Fibroblast of villous mesenchyme (primary cell): ENCODE data around the genes NTRK3, MRPL46, MRPS11 and PLIN1.

- CAGE, long polyA plus RNA = no peak
These were observed 540.4 kb downstream of the AGBL1 start for GRCh38 chr15:86620029-86620436.

GRCh38 chr15:87463942-87464266 lies 792.6 kb downstream of the NTRK3 start:
- CAGE, long polyA plus RNA = no peak

DNA sequence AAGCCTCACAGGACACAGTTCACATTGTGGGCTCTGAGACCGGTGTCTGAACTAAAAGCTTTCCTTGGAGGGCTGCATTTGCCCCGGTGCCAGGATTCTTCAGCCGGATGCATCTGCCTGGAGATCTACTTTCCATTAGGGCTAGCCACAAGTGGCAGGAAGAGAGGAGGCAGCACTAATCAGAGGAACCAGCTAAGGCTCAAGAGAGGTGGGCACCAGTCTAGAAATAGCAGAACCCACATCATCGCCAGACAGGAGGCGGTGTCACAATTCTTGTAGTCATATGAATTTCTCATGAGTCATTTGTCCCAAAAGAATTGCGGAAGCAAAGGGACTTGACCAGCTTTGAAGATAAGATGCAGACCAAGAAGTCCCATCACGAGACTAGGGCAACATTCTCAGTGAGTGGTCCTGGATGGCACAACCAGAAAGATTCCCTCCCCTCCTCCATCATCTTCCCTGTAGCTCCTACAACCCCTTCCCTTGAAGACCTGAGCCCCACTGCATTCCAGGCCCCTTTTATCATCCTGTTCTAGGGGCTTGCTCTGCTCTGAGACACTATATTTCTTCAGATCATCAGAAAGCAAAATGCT lies 353.5 kb downstream of the NTRK3 start:
- CAGE, long polyA plus RNA = no peak

GRCh38 chr15:87944694-87945330 lies 311.7 kb downstream of the NTRK3 start:
- CAGE, long polyA plus RNA = no peak

DNA sequence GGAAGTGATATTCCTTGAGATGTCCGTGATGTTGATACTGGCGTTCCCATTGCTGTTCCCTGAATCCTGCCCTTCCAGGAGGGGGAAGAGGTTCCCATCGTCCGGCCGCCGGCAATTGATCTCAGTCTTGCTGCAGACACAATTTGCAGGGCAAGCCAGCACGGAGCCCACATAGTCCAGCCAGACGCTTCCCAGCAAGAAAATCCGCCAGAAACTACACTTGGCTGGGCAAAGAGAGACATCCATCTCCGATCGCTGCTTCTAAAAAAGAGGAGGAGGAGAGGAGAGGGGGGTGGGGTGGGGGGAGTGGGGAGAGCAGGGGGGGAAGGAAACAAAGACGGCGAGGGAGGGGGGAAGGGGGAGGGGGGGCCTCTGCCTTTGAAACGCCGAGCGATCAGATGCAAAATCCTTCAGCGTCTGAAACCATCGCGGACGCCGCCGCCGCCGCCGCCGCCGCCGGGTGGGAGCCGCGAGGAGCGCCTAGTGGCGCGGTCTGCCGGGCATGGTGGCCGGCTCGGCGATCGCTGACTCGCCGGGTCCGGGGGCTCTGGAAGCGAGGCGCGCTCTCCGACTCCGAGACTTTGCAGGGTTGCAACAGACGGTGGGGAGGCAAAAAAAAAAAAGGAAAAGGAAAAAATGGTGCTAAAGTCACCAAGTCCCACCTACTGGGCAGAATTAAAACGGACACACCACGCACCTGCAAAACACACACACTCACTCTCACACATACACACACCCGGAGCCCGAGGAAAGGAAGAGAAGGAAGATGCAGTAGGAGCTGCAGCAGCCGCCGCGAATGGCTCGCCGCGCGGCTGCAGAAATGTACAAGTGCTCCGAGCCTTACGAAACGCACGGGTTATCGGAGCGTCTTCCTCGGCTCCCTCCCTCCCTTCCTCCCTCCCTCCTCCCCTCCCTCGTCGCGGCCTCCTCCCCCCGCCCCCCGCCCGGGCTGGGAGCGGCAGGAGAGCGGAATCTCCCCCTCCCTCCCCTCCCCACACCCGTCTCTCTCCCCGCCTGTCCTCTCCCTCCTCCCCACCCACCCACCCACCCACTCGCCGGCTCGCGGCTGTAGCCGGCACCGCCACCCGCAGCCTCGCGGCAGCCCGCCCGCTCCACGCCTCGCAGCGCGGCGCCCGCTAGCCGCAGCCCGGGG lies at the start of gene NTRK3:
Gene NTRK3, minus strand, starts transcription at position 832 of the 1,153 bp plus-strand sequence.
- CAGE, long polyA plus RNA = no peak

DNA sequence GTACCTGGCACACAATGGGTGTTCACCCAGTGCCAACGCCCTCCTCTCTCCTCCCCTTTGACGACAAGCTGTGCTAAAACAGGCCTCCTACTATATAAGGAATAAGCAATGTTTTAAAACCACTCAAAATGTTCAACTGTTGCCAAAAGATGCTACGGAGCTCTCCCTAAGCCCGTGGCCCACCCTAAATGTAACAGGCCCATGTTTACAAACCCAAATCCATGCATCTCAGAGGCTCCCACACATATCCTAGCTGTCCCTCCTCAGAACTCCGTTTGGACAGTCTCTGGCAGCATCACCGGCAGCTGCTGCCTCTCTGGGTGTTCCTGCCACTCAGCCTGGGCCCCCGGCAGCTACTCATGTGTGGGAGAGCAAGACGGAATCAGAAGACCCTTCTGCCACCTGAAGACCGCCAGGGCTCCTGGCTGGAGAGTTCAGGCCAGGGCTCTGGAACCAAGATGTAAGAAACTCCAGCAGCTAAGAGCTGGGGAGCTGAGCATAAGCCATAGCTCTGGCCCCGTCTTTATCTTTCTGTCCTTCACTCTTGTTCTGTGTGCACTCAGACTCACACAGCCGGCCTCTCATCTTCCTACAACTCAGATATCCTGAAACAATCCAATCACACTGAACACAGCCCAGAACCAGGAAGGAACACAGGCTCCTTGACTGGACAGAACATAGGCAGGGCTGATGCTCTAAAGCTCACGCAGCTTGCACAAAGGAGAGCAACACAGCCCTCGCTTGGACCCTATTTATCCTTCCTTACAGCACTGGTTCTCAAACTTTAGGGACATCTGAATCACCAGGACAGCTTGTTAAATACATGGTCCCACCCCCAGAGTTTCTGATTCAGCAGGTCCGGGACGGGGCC lies 65.4 kb downstream of the MRPL46 start:
- CAGE, long polyA plus RNA = no peak

DNA sequence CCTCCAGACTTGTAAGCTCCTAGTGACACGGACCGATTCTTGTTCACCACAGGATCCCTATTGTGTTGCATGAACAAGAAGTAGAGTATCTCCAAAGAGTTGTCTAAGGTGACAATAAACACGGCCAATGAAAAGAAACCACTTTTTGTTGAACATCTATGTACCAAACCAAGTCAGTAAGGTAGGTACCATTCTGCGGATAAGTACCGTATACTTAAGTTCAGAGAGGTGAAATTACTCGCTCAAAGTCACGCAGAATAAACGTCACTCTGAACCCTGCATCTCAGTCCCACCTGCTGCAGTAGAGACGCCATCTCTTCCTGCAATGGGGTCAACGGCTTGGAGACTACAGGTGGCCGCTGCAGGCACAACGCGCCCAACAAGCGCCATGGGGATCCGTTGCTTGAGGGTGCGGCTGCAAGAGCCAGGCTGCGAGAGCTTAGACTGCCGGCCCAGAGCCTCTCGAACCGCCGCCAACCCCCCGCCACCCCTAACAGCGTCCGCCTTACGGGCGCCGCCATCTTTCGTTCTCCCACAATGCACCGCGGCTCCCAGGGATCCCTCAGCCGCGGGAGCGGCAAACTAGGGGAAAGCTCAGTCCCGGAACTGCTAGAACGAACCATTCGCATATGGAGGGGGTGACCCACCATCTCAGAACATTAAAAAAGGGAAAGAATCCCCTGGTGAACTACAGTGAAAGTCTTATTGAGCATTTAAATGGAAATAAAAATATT lies at the start of gene MRPL46:
Gene MRPL46, minus strand, starts transcription at position 532 of the 734 bp plus-strand sequence.
- CAGE, long polyA plus RNA = no peak

DNA sequence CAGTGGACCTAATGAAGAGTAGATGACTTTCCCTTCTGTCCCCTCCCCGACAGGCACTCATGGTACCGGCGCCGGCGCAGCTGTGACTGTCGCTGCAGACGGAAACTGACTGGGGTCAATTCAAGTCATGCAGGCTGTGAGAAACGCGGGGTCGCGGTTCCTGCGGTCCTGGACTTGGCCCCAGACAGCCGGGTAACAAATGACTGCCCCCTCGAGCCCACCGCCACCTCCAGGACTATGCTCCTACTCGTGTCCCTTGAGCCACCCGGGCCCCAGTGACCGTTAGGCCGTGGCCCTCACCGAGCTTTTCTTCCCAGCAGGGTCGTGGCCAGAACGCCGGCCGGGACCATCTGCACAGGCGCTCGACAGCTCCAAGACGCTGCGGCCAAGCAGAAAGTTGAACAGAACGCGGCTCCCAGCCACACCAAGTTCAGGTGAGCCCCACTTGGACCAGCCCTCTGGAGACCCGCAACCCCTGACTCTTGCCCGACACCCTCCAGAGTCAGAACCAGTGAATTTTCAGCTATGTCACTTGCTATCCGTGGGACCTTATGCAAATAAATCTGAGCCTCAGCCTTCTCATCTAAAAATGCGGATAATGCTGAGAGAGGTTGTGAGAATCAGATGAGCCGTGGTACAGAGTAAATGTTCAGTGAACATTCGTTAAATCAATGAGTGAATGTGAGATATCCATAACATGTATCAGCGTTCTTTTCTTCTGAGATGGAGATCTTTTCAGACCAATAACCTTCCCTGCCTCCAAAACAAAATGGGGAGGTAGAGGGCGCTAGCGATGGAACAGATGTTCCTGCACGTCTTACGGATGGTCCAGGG lies at the start of gene MRPS11:
Gene MRPS11, plus strand, starts transcription at position 118 of the 834 bp plus-strand sequence.
- CAGE, long polyA plus RNA = start-site peak on the plus strand centred at position 119 of the sequence, 45 bp wide, 479 and 277 reads in 2 replicates

DNA sequence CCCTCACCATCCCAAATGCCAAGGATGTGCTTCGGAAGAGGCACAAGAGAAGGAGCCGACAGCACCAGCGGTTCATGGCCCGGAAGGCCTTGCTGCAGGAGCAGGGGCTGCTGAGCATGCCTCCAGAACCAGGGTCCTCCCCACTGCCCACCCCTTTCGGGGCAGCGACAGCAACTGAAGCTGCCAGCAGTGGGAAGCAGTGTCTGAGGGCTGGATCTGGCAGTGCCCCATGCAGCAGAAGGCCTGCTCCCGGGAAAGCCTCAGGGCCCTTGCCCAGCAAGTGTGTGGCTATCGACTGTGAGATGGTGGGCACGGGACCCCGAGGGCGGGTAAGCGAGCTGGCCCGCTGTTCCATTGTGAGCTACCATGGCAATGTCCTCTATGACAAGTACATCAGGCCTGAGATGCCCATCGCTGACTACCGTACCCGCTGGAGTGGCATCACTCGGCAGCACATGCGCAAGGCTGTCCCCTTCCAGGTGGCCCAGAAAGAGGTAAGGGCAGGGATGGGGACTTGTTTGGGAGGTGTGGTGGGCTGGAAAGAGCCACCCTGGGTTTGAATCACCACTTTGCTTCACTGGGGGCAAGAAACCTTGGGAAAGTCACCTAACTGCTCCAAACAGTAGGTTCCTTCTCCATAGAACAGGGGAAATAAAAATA lies 5.2 kb downstream of the AEN start:
- CAGE, long polyA plus RNA = no peak

DNA sequence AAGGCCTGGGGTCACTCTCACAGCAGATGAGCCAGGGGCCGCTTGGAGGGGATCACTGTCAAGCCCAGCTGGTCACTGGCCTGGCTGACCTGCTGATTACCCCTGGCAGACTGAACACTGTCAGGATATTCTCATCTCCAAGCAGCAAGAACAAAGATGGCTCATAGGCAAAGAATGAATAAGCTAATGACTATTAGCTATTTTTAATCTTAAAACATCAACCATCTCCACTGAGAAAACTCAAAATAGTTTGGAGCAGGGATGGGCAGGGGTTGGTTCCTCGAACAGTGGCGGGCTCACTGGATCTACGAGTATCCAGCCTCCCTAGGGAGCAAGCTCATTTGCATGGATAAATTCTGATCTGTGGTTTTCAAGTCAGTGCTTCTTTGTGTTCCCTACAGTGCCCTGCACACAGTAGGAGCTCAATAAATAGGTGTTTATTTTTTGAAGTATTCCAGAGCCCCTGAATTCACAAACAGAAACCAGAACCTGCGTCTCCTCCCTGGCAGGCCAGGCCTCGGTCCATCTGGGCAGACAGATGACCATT lies 64.3 kb upstream of the ACAN start:
- CAGE, long polyA plus RNA = no peak

DNA sequence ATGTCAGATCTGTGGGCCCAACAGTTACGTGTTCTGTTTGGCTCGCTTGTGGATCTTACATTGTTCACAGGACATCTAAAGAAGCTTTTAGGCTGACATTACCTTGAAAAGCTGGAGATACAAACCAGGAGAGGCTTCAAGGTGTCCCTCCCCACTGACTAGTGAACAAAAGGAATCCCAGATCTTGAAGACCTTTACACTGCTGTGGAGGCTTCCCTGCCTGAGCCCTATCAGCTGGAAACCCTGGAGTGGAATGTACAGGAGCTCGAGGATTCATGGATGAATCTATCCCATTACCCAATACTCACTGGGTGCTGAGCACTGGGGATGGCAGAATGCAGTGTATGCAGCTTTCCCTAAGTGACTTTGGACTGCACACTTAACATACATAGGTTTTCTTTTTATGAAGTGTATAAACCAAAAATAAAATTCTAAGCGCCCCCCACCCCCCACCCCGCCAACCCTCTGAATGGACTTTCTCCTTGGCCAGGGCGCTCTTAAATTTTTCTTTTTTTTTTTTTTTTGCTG lies 82.3 kb upstream of the MFGE8 start:
- CAGE, long polyA plus RNA = no peak

DNA sequence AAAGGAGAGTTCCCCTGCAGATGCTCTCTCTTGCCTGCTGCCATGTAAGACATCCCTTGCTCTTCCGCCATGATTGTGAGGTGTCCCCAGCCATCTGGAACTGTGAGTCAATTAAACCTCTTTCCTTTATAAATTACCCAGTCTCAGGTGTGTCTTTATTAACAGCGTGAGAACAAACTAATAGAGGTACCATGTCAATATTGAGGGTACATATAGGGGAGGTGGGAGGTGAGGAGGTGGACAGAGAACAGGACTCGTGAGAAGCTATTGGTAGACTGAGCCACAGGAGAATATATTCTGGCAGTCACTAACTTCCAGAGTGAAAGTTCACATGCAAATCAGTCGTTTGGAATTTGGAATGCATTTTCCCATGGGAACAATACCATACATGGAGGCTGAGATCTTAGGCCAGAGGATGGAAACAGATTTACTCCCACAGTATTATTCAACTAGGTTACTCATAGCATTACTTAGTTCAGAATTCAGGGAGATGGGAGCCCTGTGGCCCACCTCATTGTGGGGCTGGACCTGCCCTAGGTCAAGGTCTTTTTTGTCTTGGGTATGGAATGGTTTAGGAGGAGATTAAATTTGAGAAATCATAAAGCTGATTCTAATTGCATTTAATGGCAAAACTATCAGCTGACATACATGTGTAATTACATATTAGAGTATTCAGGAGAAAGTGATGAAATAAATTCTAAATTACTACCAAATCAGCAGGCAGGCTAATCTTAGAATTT lies 36.4 kb upstream of the ABHD2 start:
- CAGE, long polyA plus RNA = no peak

DNA sequence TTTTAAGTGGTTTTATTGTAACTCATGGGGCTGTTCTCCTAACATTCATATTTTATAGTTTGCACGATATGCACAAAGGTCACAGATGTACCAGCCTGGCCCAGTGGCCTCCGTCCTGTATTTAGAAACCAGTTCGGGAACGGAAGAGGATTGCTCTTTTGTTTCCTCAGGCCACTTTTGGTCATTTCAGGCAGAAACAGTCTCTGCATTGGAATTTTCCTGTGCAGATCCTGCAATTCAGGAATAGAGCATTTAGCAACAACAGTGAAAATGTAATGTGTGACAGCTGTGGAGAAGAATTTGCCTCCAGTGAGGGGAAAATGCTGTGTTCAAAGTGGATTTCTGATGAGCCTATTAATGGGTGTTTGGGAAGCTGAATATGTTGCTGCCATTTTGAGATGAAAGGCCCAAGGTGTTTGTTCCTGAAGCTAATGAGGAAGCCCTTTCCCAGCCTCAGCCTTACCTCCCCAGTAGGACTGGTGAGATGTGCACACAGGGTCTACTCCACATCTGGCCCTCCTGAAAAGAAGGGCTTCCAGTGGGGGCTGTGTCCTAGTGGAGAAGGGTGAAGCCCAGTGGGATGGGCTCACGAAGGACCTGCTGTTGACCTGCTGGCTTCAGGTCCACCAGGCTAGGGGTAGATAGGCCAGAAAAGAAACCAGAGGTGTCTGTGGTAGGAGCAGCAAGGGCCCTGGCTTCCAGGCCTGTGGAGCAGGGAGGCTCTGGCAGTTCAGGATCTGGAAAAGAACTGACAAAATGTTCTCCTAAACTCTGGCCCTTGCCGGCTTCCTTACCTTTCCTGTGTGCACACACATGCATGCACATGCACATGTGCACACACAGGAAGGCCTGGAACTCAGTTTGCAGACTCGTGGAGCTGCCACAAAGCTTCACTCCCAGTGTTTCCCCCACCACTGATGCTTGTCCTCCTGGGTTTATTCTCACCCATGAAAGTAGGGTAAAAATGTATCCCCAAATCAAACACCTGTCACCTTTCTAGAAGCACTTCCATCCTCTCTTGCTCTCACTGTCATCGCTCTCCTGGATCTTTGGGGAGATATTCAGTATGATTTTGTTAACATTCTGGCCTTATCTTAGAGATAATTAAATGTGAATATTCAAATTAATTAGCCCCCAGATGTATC lies 49.5 kb downstream of the ABHD2 start:
- CAGE, long polyA plus RNA = no peak

- CAGE, long polyA plus RNA = no peak
These were observed 45.6 kb downstream of the RLBP1 start for GRCh38 chr15:89175699-89176239.

DNA sequence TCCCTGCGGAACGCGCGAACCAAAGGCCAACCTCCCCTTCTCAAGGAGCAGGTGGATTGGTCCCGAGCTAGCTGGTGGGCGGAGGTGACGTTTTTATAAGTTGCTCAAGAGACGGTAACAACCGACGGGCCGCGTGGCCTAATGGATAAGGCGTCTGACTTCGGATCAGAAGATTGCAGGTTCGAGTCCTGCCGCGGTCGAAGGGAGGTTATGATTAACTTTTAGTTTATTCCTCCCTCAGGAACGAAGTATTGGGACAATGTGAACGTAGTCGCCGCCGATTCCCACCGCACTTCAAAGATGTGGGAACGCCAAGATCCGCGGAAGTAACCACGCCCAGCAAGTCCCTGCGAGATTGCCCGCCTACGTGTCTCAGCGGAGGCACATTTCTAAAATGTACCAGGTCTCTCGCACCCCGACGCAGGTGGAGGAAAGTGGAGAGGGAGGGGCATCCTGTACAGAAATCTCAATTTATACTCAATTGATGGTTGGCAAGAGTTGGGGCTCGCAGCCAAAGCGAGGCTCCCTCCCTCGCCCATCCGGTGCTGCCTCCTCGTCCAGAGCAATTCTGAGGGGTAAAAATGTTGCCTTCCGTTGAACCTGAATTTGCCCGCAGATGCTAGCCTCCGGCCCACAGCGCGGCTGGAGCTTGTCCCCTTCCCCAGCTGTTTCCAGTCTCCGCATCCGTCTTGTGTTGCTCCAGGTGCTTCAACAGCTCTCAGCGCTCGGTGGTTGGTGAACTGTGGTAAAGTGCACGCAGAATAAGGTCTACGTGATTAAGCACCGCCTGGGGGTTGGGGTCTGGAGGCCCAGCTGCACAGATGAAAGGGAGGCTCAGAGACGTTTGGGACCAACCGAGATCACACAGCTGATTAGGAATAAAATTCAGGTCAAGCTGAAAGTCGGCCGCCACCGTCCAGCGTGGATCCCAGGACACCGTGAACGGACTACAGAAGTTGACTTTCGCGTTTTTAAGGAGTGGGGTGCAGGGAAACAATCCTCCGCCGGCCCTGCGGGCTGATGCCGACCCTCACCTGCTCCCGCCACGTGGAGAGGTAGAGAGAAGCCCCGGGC lies 659 bp upstream of the POLG start:
- CAGE, long polyA plus RNA = no peak

- CAGE, long polyA plus RNA = no peak
These were observed 32.7 kb upstream of the POLG start for GRCh38 chr15:89367231-89367856.

DNA sequence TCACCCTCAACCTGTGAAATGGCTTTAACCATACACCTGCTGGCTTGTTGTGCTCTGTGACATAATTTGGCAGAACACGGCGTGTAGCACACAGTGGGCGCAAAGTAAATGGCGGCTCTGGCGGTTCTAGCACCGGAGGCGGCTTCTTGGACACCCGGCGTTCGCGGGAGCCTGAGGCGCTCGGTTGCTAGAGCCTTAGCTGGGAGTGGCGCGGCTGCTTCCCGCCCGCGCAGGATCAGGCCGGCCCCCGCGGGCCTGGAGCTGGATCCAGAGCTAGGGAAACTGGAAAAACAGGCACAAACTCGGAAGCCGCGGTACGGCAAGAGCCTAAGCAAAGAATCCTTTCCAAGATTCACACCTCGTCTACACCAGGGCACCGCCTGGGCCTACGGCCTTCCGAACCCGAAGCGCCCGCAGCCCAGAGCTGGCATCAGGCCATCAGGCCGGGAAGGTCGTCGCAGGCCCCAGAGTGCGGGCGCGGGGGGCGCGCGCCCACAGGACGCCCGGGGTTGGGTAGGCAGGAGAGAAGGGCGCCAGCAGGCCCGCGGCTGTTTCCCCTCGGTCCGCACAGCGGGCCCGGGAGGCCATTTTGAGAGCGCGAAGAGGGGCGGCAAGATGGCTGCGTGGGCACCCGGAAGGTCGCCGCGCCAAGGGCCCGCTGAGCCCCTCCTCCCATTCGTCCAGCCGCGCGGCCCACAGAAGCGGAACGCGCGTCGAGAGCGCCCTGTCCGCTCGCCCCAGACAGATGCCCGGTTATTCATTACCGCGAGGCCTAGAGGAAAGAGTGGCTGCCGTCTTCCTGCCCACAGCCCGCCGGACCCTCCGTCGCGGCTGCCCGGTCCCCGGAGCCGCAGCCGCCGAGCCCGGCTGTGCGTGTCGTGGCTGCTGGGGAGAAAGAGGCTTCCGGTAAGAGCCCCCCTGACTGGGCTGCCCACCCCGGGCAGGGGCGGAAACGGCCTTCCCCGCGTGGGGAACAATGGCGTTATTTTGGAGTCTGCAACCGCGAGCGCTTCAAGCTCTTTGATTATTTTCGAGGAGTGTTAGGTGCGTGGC lies 44.1 kb upstream of the POLG start:
- CAGE, long polyA plus RNA = no peak

DNA sequence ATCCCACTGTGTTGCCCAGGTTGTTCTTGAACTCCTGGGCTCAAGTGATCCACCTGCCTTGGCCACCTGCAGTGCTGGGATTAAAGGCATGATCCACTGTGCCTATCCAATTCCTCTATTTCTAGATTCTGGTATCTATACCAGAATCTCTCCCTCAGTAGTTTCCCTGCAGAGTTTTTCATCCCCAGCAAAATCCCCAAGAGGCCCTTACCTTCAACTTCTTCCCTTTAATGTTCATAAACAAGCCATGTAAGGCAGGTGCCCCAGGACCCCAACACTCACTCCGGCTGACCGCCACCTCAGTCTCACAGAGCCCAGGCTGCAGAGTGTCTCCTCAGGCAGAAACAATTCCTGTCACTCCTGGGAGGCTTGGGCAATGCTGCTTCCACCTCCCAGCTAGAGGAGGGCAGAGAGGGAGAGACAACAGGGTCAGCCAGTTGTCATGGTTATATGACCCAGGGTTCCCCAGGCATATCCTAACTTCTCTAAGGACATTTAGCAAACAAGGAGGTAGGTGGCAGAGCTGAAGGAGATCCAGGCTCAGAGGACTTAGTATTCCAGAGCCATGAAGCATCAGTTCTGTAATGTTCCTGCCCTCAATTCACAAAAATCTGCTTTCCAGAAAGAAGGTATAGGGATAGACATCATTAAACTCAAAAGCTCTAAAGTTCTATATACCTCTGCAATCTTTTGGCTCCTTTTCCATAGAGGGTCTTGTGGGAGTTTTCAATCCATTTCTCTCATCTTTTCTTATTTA lies at the start of gene PLIN1:
Gene PLIN1, minus strand, starts transcription at position 328 of the 757 bp plus-strand sequence.
- CAGE, long polyA plus RNA = no peak

DNA sequence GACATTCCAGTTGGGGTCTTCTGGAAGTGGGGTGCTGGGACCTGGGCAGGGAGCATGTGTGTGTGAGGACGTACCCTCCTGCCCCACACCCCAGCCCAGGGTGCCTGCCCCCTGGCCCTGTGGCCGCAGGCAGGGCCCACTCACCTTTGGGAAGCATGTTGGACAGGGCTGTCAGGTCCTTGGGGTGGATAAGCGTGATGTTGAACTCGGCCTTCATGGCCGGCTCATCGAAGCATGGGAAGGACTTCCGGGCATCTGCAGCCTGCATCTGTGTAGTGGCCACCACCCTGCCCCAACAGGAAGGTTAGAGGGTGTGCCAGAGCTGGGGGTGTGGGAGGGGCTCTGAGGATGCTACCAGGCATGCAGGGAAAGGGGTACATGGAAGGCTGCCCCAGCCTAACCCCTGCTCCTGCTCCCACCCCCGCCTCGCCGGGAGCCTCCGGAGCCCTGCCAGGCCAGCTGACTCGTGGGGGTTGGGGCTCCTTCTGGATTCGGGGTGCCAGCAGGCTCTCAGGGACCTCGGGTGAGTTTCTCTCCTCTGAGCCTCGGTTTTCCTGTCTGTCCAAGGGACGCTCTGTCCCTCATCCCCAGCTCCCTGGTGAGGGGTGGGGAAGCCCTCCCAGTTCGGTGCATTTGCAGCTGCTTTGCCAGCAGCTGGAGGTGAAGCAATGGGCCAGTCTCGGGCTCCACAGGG lies 9.3 kb downstream of the ANPEP start:
- CAGE, long polyA plus RNA = no peak

GRCh38 chr15:89852443-89853011 lies 37.9 kb upstream of the ANPEP start:
- CAGE, long polyA plus RNA = no peak